Hematopoietic multipotent progenitor cell (in vitro differentiated cells): ENCODE measurements around the genes NLRX1, TRIM29 and POU2F3.

DNA sequence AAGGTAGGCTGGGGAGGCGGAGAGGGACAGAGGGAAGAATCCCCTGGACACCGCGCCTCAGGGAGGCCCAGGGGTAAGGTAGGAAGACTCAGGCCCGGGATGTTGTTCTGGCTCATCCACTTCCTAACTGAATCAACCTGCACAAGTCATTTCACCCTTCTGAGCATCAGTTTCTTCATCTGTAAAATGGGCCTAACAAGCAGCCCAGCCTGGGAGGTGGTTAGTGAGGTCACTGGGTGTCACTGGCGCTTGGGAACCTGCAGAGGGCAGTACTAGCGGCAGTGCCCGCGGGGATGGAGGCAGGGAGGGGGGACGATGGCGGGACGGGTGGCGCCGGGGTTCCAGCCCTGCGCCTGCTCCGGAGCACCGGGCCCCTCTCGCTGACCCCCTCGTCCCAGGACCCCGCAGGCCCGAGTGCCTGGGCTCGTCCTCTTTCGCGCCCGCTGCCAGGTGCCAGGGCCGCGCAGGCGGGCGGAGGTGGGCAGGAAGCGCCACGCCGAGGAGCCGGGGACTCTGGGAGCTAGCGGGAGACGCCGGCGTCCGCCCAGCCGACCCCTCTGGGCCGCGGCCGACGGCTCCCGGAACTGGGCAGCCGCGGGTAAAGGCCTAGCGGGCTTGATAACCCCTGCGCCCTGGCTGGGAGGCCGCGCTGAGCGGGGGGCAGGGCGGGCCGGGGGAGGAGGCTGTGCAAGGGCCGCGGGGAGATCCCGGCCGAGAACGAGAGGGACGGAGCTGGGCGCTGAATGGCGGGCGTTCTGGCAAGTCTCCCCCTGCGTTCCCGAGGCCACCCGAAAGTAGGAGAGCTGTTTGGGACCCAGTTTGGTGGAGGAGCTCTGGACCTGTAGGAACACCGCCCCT is at the start of gene NLRX1:
Gene NLRX1, plus strand, starts transcription at position 281 of the 858 bp plus-strand sequence.
- CAGE, long polyA plus RNA: no peak

- CAGE, long polyA plus RNA: no peak
Observed at GRCh38 chr11:119309622-119309821, 7.4 kb downstream of the MCAM start.

DNA sequence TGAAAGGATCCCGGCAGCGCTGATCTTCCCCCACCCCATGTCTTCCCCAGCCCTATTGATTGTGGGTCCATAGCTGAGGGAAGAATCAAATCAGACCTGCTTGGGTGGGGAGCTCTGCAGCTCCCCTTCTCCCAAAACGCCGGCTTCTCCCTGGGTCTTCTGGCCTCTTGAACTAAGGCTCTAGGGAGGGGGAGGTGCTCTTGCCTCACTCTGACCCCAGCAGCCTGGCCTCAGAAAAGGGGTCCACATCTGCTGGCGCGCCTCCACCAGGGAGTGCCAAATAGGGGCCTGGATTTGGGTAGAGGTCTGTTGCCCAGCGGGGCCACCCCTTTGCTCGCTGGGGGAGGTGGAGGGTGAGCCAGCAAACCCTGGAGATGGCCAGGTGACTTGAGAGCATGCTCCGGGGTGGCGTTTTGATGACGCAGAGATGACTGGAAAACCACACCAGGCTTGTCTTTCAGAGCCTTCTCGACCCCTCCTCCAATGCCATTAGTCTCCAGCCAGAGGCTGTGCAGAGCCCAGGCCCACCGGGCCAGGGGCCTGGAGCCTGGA is 1.1 kb upstream of the MCAM start:
- CAGE, long polyA plus RNA: no peak

DNA sequence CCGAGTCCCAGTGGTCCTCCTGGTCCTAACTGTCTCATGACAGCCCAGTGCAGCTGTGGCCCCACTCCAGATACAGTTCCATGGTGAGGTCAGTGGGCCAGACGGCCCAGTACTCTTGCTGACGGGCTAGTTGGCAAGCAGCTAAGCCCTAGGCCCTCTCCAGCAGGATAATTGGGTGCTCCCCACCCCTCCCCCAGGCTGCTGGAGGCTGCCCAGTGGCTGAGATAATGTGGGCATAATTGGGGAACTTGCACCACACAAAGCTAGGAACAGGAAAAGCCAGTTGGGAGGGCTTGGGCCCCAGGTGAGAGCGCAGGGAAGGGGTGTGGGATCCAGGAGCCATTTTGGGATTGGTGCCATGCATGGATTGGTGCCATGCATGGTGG is 48.0 kb downstream of the NECTIN1 start:
- CAGE, long polyA plus RNA: no peak

- CAGE, long polyA plus RNA: no peak
Observed at GRCh38 chr11:119683700-119684115, 45.3 kb downstream of the NECTIN1 start.

- CAGE, long polyA plus RNA: no peak
Observed at GRCh38 chr11:119691546-119692413, 37.2 kb downstream of the NECTIN1 start.

DNA sequence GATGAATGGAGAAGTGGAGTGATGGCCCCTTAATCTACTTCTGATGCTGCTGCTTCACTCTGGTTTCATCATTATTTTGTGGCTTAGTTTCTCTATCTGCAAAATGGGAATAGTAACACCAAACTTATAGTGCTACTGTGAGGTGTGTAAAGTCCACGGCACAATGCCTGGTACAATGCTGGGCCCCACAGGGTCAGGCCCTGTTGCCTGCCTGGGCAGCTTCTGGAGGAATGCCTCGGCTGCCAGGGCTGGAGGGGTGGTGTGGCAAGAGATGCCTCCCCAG is 10.8 kb upstream of the NECTIN1 start:
- CAGE, long polyA plus RNA: no peak

GRCh38 chr11:119990275-119990703 is 147.6 kb downstream of the TRIM29 start:
- CAGE, long polyA plus RNA: no peak

DNA sequence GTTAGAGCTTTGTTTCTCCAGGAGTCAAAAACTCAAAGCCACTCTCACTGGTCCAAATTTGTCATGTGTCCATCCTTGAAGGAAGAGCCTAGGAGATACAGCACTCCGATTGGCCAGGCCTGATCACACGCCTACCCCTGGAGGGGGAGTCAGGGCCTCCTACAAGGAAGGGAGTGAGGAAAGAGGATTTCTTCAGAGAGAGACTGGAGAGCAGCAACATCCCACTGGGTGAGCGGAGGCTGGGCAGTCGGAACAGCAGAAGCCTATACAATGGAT is 113.9 kb downstream of the TRIM29 start:
- CAGE, long polyA plus RNA: no peak

DNA sequence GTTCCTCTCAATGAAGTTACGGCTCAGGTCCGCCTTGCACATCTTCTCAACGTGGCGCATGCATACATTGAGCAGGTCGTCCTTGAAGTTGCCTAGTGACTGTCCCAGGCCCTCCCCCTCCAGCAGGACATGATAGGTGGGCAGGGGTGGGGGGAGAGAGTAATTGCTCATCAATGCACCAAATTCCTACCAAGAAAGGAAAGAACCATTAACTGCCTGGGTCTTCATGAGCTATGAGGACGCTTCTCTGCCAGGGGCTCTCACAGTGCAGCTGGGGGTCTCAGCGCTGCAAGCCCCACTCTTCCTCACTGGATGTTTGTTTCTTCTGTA is 12.2 kb downstream of the TRIM29 start:
- CAGE, long polyA plus RNA: no peak

DNA sequence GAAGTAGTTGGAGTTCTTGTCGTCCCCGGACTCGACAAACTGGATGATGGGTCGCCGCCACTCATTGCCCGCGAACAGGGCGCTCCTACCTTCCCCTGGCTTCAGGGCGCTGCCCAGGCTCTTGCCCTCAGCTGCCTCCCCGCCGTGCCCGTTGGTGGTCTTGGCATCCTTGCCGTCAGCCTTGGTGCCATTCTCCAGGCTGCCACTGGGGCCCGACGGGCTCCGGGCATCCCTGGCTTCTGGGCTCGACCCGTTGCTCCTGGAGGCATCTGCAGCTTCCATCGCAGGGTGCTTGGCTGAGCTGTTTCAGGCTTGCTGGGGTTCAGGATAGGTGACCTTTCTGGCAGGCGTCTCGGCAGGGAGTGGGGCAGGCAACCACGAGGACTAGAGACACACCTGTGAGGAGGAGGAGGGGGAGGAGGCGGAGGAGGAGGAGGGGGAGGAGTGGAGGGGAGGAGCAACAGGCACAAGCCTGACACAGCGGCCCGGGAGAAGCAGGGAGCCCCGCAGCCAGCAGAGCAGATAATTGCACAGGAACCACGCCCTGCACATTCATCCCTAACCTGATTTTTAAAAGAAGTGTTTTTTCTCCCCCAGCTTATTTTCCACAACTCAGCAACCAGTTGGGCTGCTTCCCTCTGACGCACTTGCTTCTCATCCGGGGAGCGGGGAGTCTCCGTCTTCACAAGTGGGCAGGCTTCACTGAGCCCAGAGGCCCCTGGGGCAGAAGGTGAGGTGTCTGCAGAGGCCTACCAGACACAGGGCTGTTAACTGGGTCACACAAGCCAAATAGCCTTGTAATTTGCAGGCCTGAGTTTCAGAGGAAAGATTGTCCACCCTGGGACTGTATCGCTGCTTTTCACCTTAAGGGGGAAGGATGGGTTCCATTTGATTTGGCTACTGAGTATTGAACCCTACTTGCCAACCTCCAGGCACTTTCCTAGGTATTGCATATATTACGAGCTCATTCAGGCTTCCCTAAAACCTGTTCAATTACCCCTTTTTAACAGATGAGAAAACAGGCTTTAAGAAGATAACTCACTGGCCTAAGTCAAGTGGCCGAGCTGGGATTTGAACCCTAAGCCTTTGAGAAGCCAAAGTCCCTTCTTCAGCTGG is at the start of gene TRIM29:
Gene TRIM29, minus strand, starts transcription at position 364 of the 1,116 bp plus-strand sequence.
- CAGE, long polyA plus RNA: no peak

DNA sequence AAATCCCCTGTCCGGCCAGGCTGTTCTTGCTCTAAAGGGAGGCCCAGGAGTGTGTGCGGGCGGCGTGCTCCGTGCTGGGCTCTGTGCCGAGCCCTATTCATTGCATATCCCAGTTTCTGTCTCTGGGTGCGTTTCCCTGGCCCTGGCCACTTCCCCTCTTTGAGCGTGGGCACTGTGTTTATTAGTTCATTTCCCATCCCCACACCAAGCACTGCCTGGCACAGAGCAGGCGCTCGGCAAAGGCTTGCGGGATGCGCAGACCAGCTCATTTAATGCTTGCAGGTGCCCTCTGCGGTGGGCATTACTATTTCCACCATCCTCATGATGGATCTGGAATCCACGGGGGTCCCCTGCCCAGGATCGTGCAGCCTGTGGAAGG is 31.6 kb upstream of the TRIM29 start:
- CAGE, long polyA plus RNA: no peak

GRCh38 chr11:120198854-120199433 is 11.9 kb upstream of the OAF start:
- CAGE, long polyA plus RNA: no peak

DNA sequence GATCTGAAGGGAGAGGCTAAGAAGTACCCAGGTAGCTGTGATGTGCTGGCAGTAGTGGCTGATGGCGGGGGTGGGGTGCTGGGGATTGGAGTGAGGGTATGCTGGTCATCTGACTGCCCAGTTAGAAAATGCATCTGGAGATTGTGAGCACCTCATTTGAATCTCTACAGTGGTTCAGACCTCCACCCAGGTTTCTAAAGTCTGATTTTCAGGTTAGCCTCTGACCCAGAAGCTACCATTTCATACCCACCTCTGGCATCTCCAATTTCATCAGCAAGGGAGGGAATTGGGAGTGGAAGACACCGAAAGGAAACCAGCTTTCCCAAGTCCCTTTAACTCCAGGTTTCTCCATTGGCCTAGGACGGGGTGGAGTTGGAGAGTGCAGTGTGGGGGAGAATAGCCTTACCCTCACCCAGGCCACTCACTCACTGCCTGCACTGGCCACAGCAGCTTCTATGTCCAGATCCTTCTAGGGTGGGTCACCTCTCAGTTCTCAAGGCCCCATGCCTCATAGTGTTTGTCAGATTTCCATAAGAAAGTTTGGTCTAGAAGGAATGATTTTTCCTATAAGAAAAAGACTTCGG is 2.5 kb downstream of the OAF start:
- CAGE, long polyA plus RNA: no peak

- CAGE, long polyA plus RNA: no peak
Observed at GRCh38 chr11:120219327-120220371, 8.8 kb downstream of the OAF start.

- CAGE, long polyA plus RNA: no peak
Observed at GRCh38 chr11:120220398-120221116, 9.7 kb downstream of the OAF start.

GRCh38 chr11:120239572-120240428 is at the start of gene POU2F3:
Gene POU2F3, plus strand, starts transcription at chr11:120240140.
- CAGE, long polyA plus RNA: no peak

GRCh38 chr11:120294894-120295532 is 30.1 kb upstream of the TLCD5 start:
- CAGE, long polyA plus RNA: no peak

DNA sequence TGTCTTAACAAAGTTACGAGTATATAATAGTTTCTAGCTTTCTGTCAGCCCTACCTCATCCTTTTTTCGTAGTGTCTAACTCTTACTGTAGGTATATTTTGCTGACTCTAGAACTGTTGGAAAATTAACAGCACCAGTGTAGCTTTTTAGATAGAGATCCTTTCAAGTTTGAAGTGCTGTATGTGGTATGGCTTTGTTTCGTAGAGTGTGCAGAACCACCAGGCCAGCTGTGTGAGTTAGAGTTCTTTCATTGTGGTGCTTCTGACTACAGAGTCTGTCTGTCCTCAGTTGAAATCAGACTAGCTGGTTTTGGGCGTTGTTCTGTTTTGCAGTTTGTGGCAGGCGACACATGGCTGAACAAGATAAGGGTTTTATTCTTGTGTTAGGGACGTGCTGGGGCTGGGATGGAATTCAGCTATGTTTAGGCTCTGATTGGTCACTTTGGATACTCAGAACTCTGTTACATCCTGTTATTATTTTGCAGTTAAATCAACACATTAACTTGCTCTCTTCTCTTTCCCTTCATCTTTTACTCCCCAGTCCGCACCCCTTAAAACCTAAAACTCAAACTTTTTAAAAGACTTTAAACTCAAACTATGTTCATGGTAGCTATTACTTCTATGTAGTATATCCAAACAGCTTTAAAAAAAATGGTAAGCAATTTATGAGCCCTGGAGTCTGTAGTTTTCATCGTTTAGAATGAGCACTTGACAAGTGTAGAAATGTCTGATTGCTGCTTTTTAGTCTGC is 3.3 kb downstream of the ARHGEF12 start:
- CAGE, long polyA plus RNA: no peak

DNA sequence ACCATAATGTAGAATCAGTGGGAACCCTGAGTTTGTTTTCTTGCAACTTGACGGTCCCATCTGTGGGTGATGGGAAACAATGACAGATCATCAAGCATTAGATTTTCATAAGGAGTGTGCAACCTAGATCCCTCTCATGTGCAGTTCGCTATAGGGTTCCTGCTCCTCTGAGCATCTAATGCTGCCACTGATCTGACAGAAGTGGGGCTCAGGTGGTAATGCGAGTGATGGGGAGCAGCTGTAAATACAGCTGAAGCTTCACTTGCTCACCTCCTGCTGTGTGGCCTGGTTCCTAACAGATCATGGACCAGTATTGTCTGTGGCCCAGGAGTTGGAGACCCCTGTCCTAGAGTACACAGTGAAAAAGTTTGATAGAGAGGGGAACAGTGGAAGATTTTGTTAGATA is 47.2 kb downstream of the ARHGEF12 start:
- CAGE, long polyA plus RNA: no peak